Mucosa of descending colon (tissue), 1 donor: ENCODE measurements around a stretch of chr5.

- PRO-cap, result no peak
Measured at GRCh38 chr5:172866615-172867296, 32.7 kb downstream of the ERGIC1 start.

GRCh38 chr5:172878592-172879586 is 44.8 kb downstream of the ERGIC1 start:
- PRO-cap, result no peak

DNA sequence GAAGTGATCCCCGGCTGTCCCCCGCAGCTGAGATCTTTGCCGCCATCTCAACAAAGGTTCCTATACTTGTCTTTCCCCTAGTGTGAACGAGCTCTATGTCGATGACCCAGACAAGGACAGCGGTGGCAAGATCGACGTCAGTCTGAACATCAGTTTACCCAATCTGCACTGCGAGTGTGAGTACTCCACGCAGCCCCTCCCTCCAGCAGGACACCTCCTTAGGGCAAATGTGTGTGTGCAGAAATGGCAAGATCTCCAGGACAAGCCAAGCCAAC is 49.7 kb upstream of the RPL26L1 start:
- PRO-cap, result no peak

DNA sequence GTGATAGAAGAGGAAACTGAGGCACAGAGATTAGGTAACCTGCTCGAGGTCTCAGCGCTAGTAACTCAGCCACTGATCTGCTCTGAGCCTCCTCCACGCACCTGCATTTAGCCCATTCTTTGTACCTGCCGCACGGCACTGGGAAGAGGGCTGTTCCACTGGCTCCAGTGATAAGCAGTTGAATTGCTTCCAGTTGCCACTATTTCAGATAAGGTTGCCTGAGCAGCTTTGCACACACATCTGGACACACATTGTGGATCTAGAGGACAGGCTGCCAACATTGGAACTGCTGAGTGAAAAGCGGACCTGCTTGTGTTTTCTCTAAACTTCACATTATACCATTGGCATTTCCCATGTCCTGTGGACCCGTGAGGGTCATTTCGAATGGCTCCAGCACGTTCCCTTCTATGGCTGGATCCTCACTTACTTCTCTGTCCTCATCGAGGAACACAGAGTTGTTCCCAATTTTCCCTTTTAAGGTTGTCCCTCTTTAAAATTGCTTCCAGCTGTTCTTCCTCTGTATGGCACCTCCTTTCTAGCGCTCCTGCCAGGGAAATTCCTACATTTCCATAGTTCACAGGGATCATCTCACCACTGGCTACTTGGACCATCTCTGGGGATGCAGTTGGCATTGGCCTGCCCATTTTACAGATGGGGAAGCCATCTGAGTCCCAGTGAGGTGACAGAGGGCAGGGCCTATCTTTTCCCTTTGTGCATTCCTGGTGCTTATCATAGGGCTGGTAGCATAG is 45.9 kb upstream of the RPL26L1 start:
- PRO-cap, result no peak

- PRO-cap, result no peak
Measured at GRCh38 chr5:173016237-173017095, 32.9 kb downstream of the ATP6V0E1 start.

- PRO-cap, result no peak
Measured at GRCh38 chr5:173327474-173327972, 691 bp downstream of the STC2 start.

- PRO-cap, result no peak
Measured at GRCh38 chr5:173330556-173330996, 2.4 kb upstream of the STC2 start.

DNA sequence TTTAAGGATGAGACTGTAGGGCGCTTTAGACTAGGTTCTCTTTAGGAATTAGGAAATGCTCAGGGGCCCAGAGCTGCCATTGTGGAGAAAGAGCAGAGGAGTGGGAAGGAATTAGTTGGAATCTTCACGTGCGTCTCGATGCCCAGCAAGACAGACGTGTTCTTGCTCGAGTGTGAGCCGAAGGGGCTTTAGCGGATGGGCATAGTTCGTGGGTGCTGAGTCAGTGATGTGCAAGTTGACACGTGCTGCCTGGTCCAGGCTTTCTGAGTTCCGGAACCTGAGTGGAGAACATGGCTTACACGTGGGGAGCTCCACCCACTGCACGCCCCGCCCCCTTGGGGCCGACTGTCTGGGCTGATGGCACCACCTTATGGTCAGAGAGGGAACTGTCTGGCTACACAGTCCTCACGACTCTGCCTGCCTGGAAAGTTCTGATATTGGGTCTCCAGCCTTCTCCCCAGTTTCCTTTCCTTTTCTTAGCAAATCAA is 3.7 kb upstream of the STC2 start:
- PRO-cap, result no peak

DNA sequence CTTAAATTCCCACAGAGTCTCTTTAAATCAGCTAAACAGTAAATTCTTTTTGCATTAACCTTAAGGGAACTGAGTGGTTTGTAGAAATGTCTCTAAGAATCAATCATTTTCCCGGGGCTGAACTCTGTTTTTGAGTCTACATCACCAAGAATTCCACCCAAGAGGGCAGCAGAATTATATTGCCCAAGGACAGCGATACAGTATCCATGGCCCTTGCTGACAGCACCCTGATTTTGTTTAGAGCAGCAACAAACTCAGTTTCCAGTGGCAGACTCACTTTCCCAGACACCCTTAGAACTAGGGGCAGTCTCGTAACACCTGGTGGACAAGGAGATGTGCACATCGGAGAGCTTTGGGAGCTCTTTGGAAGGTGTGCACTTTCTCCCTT is 82.8 kb downstream of the BOD1 start:
- PRO-cap, result no peak

GRCh38 chr5:173606909-173607794 is 9.3 kb downstream of the BOD1 start:
- PRO-cap, result no peak

DNA sequence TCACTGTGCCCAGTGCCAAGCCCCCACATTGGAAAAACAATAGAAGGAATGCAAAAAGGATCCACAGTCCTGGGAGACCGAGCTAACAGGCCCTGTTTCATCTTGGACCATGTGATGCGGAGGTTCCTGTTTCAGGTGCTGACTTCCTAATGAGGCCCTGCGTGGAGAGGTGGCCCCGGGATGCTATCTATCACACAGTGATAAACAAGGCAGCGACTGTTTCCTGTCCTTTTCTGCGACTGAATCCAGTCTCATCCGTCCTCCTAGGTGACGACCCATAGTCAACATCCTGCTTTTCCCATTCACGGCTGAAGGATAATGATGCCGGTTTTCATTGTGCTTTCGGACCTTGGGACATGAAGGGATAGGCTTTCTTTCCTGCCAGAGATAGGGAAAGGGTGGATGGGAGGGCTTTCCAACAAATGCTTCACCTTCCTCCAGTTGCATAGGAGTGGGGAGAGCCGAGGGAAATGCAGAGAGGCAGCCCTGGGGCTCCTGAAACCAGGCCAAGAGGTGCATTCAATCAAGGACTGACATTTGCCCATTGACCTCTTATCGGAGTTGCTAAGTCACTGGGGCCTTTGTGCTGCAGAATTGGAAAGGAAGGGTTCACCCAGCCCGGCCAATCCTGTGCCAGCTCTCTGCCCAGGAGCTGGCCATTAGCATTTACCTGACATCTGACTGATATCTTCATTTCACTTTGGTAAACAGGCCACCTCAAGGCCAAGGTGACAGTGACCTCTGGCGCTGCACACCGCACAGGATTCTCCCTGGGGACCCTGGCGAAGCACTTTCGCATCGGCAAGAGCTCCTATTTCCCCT is 56.7 kb upstream of the BOD1 start:
- PRO-cap, result no peak

GRCh38 chr5:173745940-173746381 is 129.5 kb upstream of the BOD1 start:
- PRO-cap, result no peak

DNA sequence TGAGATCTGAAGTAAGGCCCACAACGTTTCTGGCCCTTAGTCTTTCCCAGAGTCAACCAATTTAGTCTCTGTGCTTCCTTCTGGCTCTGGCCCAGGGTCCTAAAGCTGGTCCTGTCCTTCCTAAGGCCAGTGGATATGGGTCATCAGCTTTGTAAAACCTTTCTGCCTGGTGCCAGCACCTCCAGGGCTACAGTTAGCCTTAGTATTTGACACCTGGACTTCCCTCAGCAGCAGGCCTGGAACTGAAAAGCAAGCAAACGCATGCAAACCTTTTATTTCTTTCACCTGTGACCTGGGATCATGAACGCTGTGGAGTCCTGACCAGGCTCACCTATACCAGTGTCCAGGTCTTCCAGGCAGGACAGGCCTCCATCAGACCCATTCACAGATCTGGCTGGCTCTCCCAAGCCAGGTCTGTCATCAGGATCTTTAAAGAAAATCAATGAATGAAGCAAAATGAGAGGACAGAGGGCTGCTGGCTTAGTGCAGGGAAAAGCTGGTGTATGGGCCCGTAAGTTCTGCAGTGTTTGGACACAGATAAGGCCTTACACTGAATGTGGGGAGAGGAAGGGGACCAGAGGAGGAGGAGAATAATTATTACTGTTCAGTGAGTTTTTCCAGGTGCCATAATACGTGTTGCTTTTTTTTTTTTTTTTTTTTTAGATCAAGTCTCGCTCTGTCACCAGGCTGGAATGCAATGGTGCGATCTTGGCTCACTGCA is 96.3 kb upstream of the CPEB4 start:
- PRO-cap, result no peak

DNA sequence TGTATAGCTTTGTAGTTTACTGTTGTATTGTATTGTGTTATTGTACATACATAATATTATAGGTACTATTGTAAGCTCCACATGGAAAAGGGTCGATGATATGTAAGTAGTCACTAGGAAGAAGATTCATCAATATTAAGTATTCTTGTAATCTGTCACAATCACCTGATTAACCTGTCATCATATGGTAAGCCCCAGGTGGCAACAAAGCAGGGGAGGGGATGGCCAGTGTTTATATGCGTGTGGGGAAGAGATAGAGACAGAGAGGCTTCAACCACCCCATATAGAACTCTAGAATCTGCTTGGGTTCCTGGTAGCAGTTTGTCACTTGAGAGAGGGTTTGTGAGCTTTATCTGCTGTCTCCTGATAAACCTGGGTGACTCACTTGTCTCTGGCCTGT is 49.0 kb upstream of the CPEB4 start:
- PRO-cap, result no peak

- PRO-cap, result no peak
Measured at GRCh38 chr5:173867919-173868661, 20.1 kb upstream of the CPEB4 start.

DNA sequence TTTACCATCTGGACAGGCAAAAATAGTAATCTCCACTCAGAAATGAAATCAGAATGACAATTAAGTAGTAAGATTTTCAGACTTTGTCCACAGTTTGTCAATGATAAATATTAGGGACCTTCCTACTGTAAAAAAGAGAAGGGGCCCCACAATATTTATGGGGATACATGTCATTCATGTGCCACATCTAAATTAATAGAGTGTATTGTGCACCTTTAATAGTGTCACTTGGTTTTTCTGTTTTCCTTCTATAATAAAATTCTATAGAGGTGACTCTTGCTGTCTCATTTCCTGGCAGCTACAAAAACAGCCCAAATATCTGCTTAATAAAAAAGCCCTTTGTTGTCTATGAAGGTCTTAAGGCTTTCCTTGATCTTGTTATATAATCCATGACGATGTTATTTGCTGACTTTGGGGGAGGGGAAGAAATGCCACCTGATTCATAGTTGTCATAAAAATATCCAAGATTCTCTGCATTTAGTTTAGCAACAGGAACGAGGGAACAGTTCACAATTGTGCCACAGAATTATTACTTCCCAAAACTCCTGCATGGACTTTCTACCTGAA is 31.2 kb downstream of the CPEB4 start:
- PRO-cap, result no peak

DNA sequence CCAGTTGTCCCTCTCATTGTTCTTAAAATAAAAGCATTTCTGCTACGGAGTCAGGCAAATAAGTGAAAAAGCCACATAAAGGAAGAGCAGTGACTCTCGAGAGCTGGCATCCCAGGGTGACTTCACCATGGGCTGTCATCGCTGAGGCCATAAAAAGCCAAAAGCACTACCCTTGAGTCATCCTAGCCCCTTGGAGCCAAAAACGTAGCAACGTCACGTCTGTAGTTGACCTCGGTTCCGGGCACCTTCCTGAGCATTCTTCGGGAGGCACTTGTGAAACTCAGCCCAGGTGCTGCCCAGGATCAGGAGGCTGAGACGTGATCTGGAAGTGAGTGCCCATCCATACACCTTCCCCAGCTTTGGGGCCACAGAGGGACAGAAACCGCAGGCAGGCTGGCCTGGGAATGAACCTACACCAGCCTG is 290.5 kb downstream of the NSG2 start:
- PRO-cap, result no peak

GRCh38 chr5:174418889-174419764 is 305.3 kb upstream of the MSX2 start:
- PRO-cap, result no peak

GRCh38 chr5:174503407-174504244 is 220.8 kb upstream of the MSX2 start:
- PRO-cap, result no peak

DNA sequence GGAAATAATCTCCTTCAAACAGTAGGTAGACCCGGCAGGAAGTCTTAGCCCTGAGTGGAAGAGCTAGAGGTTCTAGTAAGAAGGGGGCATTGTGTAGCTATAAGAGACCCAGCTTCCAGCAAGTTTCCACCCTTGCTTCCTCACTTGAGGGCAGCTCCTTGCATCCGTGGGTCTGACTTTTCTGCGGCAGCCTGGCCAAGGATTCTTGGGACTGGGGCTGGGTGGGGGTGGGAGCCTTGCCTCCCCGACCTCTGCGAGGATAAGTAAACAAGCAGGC is 119.3 kb downstream of the MSX2 start:
- PRO-cap, result no peak